Measurements from ENCODE around the gene KLHL30.

DNA sequence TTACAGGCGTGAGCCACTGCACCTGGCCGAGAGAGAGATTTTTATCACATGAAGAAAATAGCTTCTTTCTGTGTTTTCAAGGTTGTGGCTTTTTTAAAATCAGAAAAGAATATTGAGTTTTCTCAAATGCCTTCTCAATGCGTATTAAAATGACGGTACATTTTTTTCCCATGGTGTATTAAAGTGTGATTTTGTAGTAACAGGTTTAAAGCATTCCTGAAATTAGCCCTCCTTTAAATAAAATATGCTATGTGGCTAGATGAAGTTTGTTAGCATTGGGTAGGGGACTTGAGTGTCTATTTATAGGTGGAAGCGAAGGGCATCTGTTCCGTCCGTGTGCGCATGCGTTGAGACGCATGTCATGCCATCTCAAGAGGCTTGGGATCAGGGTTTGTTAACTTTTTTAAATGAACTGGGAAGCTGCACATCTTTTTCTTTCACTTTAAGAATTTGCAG is 39.9 kb downstream of the RAMP1 start:
- PRO-cap = no peak
- RRBS = no CpG with 5 or more reads among the region's 10 CpGs

GRCh38 chr2:237902631-237903118 is 43.3 kb downstream of the RAMP1 start:
- PRO-cap = no peak
- RRBS = no CpG with 5 or more reads among the region's 8 CpGs

GRCh38 chr2:237904903-237905758 is 45.7 kb downstream of the RAMP1 start:
- PRO-cap = no peak
- RRBS = no CpG with 5 or more reads among the region's 17 CpGs

- PRO-cap = no peak
- RRBS = 68% methylated on average over 6 of the region's 11 CpGs
Measured at GRCh38 chr2:238114410-238114826, 14.3 kb downstream of the ESPNL start.

GRCh38 chr2:238138275-238138830 is at the start of gene KLHL30:
Gene KLHL30 (plus strand): TSS chr2:238138668.
- PRO-cap = no peak
- RRBS = no CpG with 5 or more reads among the region's 16 CpGs

GRCh38 chr2:238159093-238159615 is 384 bp downstream of the ERFE start:
- PRO-cap = no peak
- RRBS = 4% methylated on average over 31 of the region's 50 CpGs

GRCh38 chr2:238160186-238160930 is 1.6 kb downstream of the ERFE start:
- PRO-cap = no peak
- RRBS = 70% methylated on average over 4 of the region's 16 CpGs

DNA sequence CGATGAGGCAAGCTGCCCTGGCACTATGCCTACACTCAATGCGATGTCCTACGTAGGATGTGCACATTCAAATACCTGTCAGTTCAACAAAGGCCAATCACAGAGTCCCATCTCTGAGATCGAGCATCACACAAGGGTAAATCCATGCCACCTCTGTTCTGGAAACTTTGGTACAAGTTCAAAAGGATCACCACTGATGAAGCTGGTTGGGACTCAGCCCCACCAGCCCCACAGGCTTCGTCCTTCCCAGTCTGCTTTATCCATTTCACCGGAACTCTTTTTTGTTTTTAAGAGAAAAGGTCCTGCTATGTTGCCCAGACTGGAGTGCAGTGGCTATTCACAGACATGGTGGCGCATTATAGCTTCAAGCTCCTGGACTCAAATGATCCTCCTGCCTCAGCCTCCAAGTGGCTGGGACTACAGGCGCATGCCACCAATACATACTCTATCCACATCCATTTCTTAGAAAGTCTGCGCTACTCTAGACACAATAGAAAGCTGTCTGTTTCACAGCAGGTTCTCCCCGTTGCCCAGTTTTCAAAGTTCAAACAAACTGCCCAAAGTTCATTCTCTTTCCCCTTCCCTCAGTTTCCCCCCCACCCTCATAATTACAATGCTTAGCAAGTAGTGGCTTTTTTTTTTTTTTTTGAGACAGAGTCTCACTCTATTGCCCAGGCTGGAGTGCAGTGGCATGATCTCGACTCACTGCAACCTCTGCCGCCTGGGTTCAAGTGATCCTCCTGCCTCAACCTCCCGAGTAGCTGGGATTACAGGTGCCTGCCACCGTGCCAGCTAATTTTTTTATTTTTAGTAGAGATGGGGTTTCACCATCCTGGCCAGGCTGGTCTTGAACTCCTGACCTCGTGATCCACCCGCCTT is 17.0 kb downstream of the ERFE start:
- PRO-cap = no peak
- RRBS = no CpG with 5 or more reads among the region's 16 CpGs

- PRO-cap = no peak
- RRBS = no CpG with 5 or more reads among the region's 7 CpGs
Measured at GRCh38 chr2:238199639-238200186, 3.8 kb downstream of the ILKAP start.

DNA sequence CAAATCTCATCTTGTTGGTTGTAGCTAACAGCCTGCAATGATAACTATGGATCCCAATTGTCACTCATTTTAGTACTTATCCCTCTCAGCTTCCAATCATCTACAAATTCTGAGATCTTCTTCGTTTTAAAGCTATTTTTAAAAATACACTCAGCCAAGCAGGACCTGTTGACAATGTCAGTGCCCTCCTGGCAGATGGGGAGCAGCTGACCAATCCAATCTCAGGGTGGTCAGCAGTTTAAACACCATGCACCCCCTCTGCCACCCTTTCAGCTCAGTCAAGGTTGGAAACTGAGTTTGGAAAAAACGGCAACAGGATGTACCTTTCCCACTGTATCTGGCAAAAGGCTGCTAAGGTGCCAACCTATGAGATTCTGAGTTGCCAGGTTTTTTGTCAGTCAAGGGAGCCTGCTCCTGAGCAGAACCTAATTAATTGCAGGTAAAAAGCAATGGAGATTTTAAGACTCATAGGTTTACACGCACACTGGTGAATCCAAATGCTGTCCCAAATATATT is 2.2 kb downstream of the ILKAP start:
- PRO-cap = no peak
- RRBS = no CpG with 5 or more reads among the region's 3 CpGs

DNA sequence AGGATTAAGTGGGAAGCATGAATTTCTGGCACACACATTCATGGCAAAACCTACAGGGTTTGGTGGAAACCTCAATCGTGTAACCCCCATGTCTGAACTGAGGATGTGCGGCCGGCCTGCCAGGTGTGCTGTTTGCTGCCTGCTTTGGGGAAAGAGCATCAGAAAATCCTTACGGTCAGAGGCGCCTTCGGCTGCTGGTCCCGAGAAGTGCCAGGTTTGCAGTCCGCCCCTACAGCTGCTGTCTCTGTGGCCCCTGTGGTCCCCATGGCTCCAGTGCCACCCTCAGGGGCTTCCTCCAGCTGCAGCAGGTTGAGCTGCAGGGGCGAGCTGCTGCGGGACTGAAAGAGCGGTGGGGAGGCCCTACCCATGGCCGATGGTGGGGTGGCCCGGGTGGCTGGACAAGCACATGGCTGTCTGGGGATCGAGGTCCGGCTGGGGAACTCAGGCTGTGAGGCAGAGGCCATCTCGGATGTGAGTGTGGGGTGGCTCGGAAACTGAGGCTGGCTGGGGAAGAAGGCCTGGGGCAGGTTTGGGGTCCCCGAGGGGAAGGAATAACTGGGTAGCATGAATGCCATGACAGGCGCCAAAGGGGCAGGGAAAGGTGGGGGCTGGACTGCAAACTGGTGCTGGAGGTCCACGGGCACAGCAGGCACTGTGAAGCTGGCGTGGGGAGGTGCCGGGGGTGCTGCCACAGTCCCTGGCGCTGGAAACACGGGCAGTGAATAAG is 13.1 kb upstream of the HES6 start:
- PRO-cap = no peak
- RRBS = no CpG with 5 or more reads among the region's 24 CpGs

- PRO-cap = no peak
- RRBS = no CpG with 5 or more reads among the region's 12 CpGs
Measured at GRCh38 chr2:238258070-238258787, 18.4 kb upstream of the HES6 start.

GRCh38 chr2:238261004-238261840 is 21.4 kb upstream of the HES6 start:
- PRO-cap = no peak
- RRBS = no CpG with 5 or more reads among the region's 21 CpGs

DNA sequence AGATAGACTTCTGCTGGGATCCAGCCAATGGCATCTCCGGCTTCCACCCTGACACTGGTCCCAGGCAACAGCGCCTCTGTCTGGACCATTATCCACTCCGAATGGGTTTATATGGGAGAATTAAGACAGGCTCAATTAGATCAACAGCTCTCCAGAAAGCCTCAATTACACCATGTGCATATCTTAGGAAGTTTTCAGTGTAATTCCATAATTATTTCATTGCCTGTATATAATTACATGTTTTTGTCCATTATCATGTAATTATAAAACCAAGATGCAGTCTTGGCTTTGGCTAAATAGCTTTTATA is 23.3 kb downstream of the PER2 start:
- PRO-cap = no peak
- RRBS = no CpG with 5 or more reads among the region's 3 CpGs

GRCh38 chr2:238300562-238301126 is 12.2 kb upstream of the PER2 start:
- PRO-cap = no peak
- RRBS = no CpG with 5 or more reads among the region's 7 CpGs

GRCh38 chr2:238320913-238321387 is 632 bp downstream of the TRAF3IP1 start:
- PRO-cap = no peak
- RRBS = 8% methylated on average over 13 of the region's 30 CpGs

GRCh38 chr2:238381491-238382071 is 45.1 kb upstream of the ASB1 start:
- PRO-cap = no peak
- RRBS = no CpG with 5 or more reads among the region's 14 CpGs

DNA sequence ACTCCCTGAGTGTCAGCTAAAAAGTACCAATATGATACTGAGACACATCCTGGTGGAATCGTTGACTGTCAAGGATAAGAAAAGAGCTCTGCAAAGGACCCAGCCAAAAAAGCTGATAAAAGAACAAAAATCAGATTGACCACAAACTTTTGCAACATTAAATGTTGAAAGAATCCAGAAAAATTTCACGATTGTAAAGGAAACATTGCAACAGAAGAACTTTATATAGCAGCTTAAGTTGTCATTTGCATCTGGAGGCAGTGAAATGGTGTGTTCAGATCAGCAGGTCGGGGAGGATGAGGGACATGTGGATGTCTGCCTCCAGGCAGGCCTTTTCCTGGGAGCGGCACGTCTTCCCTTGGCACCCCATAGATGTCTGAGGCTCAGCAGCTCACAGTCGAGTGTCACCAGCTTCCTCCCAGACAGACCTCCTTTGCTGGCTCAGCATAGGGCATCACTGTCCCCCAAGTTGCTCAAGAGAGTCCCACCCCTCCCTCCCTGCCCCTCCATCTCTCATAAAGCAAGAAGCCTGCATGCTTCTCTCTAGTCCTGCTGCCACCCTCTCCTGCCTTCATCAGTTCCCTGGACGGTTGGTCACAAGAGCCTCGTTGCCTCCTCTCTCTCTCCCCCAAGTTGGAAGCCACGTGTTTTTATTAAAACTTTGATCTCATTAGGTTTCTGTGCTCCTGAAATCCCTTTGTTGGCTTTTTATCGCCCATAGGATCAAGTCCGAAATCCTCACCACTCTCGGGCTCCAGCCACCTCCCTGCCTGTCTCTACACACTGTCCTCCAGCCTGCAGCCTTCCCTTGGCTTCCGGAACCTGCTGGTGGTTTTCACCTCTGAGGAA is 44.2 kb upstream of the ASB1 start:
- PRO-cap = no peak
- RRBS = no CpG with 5 or more reads among the region's 13 CpGs

DNA sequence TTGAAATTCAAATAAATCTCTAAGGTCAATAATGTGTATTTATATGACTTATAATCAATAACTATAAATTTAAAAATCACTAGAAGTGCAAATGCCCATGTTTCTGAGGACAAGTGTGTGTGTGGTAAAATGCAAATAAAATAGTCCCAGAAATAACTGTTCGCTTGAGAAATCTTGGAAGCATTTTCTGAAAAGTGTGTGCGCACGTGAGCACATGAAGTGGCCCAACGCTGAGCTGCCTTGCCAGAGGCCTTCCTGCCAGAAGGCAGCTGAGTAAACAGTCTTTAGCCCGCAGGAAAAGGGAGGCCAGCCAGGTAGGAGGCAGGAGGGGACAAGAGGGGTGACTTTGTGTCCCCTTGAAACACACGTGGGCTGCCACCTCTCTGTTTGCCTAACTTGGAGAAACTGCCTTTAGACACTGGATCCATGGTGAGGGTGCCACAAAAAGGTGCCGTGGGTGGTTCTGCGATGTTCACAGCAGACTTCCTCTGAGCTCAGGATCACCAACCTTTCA is 36.9 kb upstream of the ASB1 start:
- PRO-cap = no peak
- RRBS = no CpG with 5 or more reads among the region's 8 CpGs

DNA sequence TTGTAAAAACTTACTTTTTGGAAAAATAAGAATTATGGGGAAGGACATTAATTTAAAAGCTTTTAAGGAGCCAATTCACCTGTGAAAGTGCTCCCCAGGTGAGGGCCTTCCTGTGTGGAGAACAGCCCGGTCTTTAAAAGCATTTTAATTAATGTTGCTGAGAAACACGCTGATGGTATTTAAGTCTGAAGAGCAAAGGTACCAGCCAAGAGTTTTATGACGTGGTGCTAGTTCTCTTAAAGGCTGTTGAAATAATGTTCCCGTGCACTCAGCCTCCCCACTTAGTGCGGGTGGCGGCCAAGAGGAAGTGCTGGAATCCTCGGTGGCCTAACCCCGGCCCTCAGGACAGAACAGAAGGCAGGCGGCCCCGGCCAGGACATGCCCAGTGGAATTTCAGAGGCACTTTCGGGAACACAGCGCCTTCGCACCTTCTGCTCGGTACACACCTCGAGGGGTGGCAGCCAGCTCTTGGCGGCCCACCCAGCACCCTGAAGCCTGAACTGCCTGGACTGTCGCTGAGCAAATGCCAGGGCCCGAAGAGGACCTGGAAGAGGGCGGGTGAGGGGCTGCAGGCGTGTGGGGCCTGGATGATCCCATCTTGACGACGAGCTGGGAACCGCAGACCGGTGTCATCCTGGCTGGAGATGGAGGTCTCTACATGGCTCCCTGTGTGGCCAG is 142.8 kb downstream of the ASB1 start:
- PRO-cap = no peak
- RRBS = no CpG with 5 or more reads among the region's 24 CpGs

Data from Caco-2 (cell line).